ENCODE measurements around the genes RASSF4, NCOA4, ANXA8L1 and PTPN20.

- PRO-cap = no peak
Measured at GRCh38 chr10:43377181-43377713, 5.8 kb downstream of the FXYD4 start.

DNA sequence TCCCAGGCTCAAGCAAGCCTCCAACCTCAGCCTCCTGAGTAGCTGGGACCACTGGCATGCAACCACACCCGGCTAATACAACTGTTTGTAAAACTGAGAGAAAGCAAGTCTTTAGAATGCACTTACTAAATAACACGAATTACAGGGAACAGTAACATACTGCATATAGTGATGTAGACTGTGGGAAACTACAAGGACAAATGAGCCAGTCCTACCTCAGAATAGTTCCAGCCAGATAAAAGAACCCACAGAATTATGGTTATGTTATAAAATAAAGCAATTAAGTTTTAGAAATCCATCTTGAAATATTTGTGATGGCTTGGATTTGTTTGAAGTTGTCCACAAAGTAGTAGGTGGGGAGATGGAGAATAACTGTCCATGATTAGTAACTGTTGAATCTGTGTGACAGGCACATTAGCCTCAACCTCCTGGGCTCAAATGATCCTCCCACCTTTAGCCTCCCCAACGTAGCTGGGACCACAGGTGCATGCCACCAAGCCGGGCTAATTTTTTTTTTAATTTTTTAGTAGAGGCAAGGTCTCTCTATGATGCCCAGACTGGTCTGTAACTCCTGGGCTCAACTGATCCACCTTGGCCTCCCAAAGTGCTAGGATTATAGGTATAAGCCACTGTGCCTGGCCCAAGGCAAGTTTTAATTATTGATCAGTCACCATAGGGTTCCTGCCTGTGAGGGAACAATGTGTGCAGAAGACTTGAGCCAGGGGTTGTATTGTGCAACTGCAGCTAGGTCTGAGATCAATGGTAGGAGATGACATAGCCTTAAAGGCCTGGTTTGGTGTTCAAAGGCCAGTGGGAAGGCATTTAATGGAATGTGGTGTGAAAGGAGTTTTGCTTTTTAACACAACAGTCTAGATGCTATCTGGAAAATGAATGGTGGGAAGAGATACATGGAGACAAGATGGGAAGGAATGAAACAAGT, 10.0 kb downstream of the HNRNPF start:
- PRO-cap = no peak

DNA sequence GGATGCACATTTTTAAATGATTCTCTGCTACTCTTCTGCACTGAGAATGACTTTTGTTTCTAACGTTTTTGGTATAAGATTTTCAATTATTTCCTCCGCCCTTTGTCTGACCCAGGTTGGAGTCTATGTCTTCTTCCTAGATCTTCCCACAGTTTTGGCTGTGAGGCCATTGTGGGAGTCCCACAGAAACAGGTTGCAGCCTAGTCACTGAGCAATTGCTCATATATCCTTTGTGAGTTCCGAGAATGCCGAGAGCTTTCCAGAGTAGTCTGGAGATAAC, 167.9 kb upstream of the ZNF32 start:
- PRO-cap = no peak

- PRO-cap = no peak
Measured at GRCh38 chr10:44233441-44234088, 151.3 kb downstream of the CXCL12 start.

- PRO-cap = no peak
Measured at GRCh38 chr10:44292176-44293010, 92.5 kb downstream of the CXCL12 start.

DNA sequence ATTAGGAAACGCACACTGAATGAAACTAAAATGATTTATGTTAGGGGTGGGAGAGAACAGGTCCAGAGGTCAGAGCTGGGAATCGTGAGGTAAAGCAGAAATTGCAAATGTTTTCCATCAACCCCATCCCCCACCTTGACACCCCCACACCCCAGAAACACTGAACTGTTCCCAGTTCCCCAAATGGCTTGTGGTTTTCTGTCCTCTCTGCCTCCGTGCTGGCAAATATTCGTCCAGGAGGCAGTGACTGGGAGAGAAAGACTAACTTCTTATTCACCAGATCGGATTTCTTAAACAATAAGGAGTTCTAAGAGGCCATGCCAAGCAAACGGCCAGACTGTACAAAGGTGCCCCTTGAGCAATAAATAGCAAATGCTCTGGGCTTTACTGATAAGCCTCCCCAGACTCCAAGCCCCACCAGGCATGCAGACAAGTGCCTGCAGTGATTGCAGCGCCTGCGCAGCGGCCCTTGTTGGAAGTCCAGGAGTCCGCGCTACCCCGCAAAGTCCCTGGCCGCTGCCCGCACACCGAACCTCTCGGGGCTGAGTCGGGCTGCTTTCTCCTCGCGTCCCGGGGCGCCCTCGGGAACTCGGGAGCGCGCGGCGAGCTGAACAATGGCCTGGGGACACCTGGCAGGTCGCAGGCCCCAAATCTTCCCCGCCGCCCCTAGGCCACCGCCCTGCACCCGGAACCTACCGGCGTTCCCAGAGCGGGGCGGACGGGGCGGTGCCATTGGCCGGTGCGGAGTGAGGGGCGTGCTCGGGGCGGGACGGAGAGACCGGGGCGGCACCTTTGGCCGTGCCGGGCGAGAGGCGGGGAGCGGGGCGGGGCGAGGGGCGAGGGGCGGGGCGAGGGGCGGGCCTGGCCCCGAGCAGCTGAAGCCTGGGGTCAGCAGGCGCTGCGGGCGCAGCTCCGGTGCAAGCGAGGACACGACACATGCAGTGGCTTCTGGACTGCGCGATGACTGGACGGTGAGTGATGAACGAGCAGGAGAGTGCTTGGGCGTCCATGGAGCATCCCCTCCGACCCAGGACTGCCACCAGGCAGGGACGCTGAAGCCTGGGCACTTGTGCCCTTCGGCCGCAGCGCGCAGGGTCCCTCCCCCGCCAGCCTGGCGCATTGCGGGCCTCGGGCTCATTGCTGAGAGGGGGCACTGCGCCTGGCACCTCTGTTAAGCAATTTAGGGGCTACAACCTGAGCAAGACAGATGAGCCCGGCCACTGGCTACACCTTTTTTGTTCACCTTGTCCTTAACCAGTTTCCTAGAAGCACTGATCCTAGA, at the start of gene RASSF4:
RASSF4 (plus strand) TSS at position 907 of the 1,282 bp plus-strand sequence.
- PRO-cap = bidirectional peak, plus-strand start at position 472 of the sequence, minus-strand start at position 431 of the sequence; bidirectional peak, plus-strand start at position 907 of the sequence, minus-strand start at position 668 of the sequence

- PRO-cap = no peak
Measured at GRCh38 chr10:44968123-44968480, 8.5 kb downstream of the RASSF4 start.

DNA sequence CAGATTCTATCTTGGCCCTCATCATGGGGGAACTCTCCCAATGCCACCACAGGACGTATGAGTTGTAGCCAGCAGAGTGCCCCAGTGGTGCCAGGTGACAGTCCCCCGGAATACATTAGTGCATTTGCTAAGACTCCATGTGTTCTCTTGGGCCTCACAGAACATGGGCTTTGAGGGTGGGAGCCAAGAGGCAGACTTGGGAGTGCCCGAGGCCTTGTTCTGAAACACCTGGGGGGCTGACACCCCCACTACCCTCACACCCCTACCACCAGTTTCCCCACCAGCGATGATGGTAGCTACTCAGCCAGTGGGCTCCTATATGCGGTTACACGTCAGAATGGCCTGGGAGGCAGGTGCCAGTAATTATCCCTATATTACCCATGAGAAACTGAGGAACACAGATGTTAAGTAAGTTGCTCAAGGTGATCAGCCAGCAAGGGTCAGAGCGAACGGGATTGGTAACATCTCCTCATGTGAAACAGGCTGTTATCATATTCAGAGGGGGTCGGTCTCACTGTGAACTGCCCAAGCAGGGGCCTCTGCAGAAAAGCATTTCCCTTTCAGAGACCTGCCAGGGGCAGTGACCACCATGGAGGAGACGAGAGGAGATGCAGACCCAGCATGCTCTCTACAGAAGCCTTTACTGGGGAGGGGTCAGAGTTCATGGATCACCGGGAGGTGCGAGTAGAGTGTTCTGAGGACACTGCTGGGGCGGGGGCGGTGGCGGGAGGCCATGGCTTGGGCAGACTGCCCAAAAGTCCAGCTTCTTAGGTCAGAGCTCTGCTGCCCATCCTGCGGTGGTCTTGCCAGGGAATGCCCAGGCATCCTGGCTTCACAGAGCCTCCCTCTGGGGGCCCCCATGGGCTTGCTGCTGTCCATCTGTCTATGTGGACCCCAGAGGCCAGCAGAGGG, 1.6 kb downstream of the DEPP1 start:
- PRO-cap = no peak

DNA sequence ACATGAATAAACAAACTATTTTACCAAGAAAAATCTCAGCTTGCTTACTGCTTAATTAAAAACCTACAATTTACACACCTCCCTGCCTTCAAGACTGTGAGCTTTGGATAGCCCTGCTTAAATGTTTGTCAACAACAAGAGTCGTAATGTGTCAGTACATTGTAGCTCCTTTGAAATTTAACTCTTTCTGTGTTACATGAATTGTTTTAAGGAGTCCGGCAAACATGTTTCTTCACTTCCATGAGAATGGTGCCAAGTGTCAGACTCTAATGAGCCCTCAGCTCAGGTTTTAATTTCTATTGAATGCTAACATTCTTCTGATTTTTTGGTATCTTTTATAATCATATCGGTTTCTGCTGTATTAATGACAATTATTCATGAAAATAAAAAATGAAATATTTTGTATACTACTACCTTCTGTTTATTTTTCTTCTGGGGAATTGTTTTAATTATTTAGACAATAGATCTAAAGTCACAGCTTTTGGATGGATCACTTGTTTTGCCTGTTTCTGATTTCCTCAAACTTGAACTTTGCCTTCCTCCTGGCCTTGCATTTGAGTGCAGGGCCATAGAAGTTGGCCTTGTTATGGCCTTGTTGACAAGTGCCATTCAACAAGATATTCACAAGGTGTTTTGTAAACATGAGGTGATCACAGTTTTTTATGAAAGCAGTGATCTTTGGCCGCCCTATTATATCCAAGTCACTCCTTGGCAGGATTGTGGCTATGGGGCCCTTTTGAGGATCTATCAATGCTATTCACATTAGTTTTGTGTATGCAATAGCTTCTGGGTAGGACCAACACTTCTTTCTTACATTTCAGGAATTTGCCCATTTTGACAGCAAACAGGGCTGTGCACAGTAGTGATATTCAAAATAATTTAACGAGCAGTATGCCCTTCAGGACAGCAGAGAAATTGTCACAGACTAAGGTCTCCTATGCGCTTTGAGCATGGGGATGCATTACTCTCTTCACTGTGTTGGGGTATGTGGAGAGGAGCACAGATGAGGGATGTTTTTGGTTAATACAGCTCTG, 4.5 kb downstream of the ZNF22 start:
- PRO-cap = no peak

GRCh38 chr10:45460445-45460831, 74.7 kb downstream of the MARCHF8 start:
- PRO-cap = no peak

GRCh38 chr10:46029882-46030893, at the start of gene NCOA4:
TSS of gene NCOA4 (minus strand) at chr10:46030623.
- PRO-cap = unidirectional peak, plus-strand start at chr10:46030158; bidirectional peak, plus-strand start at chr10:46030397, minus-strand start at chr10:46030348; bidirectional peak, plus-strand start at chr10:46030739, minus-strand start at chr10:46030591

GRCh38 chr10:46095463-46095914, 49.4 kb upstream of the MSMB start:
- PRO-cap = no peak

- PRO-cap = no peak
Measured at GRCh38 chr10:46375523-46375944, at the start of gene ANXA8L1. TSS of gene ANXA8L1 (plus strand) at chr10:46375776.

DNA sequence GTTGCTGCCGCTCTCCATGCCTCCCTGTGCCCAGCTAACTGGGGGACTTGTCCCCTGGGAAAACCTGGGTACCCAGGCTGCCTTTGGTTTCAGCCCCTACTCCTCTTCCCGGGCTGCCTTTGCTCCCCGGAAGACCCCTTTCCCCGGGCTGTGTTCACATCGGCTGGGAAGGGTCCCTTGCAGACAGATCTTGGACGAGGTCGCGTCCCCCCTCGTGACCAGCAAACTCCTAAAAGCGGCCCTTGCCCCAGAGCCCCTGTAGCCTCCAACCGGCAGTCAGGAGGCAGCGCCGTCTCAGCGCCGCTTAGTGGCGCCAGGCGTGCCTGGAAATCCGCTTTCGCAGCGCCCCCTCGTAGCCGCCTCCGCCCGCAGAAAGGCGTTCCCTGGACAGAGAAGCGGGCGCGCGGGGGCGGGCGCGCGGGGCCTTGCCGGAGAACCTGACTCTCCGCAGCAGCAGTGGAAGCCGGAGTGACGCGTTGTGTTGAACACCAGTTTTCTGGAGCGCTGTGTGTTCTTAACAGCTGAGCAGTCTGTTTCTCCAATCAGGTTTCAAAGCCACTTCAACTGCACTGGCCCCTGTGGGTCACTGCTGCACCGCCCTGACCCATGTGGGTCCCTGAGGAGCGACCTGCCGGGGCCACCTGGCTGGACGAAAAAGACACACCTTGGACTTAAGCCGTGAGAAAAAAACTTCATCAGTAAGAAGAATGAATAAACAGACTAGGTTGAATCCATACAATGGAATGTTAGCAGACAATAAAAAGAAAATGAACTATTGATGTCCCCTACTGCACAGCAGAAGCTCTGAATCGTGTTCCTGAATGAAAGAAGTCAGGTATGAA, 22.6 kb downstream of the ANXA8L1 start:
- PRO-cap = no peak

GRCh38 chr10:46911152-46911552, at the start of gene PTPN20:
TSS of gene PTPN20 (plus strand) at chr10:46911428.
- PRO-cap = unidirectional peak, minus-strand start at chr10:46911326

DNA sequence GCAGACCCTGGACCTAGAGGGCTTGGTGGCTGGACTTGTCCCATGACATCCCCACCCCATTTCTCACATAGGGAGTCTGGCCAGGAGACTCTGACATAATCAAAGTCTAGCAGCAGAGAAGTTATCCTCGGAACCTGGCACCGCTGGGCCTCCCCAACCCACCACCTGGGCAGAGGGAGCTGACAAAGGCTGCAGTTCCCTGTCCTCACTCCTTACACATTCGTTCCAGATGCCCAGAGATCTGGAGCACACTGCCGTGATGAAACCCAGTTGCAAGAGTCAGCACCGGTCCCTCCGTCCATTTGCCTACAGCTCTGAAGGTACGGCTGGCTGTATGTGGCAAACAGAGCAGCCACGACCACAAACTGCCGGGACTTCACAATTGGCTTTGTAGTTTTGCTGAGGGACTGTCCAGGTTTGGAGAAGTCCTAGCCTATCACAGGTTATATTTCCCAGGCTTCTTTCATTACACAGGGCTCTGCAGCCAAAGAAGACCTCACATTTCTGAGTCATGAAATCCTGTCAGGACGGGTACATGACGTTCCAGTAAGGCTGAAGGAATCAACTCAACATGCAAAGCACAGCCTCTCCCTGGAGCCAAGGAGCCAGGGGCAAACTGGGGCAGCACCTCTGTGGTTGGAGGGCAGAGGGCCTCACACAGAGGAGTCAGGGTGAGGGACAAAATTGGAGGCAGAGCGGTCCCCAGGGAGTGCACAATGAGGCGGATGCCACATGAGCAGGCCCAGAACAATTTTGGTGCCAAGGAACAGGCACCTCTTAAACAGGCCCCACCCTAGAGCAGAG, 116.5 kb upstream of the GDF10 start:
- PRO-cap = no peak

GRCh38 chr10:47583242-47583577, 59.8 kb upstream of the AGAP9 start:
- PRO-cap = no peak

DNA sequence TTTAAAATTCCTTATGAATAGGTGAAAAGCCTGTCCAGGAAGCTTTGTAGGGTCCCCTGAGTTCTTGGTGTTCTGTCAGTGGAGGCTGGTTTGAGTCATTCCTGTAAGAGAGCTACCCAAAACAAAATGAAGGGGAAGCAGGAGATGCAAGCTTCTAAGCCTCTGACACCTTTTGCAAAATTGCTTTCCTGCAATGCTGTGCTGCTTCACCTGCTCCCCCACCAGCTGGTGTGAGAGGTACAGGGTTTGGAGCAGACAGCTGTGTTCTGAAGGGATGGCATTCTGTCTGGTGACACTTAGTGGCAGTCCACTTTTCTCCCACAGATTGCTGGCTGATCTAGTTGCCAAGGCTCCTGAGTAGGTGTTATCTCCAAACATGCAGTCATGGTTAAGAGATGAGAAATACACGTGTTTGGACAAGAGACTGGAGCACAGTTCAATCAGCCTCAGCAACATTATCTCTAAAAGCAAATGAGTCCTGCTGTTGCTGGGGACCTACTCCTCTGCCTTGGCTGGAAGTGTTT, 23.8 kb downstream of the NPY4R2 start:
- PRO-cap = no peak

DNA sequence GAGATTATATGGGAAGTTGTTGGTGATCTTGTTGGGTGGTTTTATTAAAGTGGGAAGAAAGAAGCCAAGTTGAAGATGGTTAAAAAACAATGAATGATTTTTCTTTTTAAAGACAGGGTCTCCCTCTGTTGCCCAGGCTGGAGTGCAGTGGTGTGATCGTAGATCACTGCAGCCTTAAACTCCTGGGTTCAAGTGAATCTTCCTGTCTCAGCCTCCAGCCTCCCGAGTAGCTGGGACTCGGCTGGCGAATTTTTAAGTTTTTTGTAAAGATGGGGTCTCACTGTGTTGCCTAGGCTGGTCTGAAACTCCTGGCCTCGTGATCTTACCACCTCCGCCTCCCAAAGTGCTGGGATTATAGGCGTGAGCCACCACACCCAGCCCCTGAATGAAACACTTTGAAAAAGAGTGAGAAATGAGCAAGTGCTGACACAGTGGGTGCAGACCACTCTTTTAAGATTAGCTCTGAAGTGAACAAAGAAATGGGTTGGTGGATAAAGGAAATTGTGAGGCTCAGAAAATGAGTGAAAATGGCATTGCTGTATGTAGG, 10.7 kb downstream of the MAPK8 start:
- PRO-cap = no peak

DNA sequence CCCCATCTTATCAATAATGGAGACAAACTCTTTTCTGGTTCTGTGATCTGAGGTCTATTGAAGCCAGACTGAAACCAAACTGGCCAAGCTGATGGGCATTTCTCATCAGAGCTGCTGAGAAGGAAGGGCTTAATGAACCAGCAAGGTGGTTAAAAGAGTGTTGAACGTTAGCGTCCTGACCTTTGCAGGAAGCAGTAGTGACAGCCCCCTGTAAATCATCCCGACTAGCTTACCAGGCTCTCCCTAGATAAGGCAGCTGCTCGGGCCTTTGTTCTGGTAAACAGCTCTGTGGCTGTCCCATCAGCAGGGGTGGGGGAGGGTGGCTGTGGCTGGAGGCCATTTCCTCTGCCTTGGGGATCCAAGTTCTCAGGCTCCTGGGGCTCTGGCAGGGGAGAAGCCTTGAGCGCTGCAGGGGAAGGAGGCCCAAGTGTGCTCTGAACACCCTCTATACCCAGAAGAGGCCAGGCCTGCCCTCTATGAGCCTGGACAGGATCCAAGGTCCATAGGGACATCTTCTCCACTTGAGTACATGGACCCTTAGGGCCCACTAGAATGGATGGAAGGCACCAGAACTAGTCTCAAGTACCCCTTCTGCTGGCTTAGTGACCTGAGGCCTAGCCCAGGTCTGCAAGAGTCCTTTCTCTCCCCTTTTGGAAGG, 134.7 kb downstream of the ARHGAP22 start:
- PRO-cap = no peak

Data from rectum (tissue), 1 donor.